ENCODE results near the gene BST2.

DNA sequence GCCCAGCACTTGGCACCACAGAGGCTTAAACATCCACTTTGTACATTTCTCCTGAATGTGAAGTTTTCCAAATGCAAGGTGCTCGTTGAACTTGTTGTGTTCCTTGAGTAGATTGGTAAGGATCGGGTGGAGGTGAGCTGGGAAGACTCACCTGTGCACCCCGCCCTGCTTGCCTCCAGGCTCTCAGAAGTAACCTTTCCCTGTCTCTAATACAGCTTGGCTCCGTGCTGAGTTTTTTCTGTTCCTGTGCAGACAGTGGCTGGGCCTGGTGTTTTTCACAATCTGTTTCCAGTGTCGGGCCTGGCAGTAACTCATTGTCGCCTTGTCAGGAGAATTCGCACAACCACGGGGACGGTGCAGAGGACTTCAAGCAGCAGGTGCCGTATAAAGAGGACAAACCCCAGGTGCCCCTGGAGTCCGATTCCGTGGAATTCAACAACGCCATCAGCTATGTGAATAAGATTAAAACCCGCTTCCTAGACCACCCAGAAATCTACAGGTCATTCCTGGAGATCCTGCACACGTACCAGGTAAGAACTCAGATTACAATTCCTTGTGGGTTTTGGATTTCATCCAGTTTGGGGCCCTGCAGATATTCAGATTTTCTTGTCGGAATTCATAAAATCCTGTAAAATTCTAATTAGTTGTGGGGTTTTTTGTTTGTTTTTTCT lies 12.4 kb downstream of the SIN3B start:
- PRO-cap, 7 experiments = no peak in any of the 7 experiments
- RAMPAGE, long total RNA, 2 experiments = no peak in any of the 2 experiments

DNA sequence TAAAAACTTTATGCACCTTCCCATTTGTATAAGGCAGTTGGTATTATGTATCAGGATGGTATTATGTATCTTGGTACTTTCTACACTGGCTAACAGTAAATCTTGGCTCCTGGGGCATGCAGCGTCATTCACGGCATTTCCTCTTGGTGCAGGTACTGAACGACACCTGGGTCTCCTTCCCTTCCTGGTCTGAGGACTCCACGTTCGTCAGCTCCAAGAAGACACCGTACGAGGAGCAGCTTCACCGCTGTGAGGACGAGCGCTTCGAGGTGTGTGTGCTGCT lies 25.3 kb upstream of the F2RL3 start:
- PRO-cap, 7 experiments = no peak in any of the 7 experiments
- RAMPAGE, long total RNA, 2 experiments = no peak in any of the 2 experiments

GRCh38 chr19:17085847-17086493 lies 10.4 kb downstream of the MYO9B start:
- PRO-cap, 7 experiments = no peak in any of the 7 experiments
- RAMPAGE, long total RNA, 2 experiments = no peak in any of the 2 experiments

GRCh38 chr19:17089277-17089613 lies 13.7 kb downstream of the MYO9B start:
- PRO-cap, 7 experiments = no peak in any of the 7 experiments
- RAMPAGE, long total RNA, 2 experiments = no peak in any of the 2 experiments

- PRO-cap, 7 experiments = no peak in any of the 7 experiments
- RAMPAGE, long total RNA, 2 experiments = no peak in any of the 2 experiments
Measured at GRCh38 chr19:17125289-17125465, 49.6 kb downstream of the MYO9B start.

DNA sequence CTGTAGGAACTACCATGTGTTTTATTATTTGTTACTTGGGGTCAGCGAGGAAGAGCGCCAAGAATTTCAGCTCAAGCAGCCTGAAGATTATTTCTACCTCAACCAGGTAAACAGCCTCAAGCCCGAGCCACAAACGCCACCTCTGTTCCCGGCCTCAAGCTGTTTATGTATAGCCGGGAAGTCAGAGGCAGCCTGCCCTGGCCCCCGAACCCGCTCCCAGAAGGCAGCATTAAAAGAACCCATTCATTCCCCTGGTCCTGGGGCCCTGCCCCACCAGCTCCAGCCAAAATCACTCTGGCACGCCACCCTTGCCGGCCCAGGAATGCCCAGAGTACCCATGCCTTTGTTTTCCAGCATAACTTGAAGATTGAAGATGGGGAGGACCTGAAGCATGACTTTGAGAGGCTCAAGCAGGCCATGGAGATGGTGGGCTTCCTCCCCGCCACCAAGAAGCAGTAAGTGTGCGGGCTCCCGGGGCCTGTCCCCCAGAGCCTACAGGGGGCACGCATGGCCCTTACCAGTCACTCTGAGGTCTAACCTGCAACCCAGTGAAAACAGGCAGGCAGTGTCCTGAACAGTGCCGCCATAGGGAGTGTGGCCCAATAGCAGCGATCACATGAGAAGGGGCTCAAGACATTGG lies 61.1 kb upstream of the USE1 start:
- PRO-cap, 7 experiments = no peak in any of the 7 experiments
- RAMPAGE, long total RNA, 2 experiments = no peak in any of the 2 experiments

GRCh38 chr19:17177943-17178494 lies 37.1 kb upstream of the USE1 start:
- PRO-cap, 7 experiments = no peak in any of the 7 experiments
- RAMPAGE, long total RNA, 2 experiments = no peak in any of the 2 experiments

- PRO-cap, 7 experiments = no peak in any of the 7 experiments
- RAMPAGE, long total RNA, 2 experiments = start-site peak on the plus strand in 1 of 2 experiments, at chr19:17197982-17198002 at its widest, 6 reads per replicate
Measured at GRCh38 chr19:17197616-17198306, 17.4 kb upstream of the USE1 start.

DNA sequence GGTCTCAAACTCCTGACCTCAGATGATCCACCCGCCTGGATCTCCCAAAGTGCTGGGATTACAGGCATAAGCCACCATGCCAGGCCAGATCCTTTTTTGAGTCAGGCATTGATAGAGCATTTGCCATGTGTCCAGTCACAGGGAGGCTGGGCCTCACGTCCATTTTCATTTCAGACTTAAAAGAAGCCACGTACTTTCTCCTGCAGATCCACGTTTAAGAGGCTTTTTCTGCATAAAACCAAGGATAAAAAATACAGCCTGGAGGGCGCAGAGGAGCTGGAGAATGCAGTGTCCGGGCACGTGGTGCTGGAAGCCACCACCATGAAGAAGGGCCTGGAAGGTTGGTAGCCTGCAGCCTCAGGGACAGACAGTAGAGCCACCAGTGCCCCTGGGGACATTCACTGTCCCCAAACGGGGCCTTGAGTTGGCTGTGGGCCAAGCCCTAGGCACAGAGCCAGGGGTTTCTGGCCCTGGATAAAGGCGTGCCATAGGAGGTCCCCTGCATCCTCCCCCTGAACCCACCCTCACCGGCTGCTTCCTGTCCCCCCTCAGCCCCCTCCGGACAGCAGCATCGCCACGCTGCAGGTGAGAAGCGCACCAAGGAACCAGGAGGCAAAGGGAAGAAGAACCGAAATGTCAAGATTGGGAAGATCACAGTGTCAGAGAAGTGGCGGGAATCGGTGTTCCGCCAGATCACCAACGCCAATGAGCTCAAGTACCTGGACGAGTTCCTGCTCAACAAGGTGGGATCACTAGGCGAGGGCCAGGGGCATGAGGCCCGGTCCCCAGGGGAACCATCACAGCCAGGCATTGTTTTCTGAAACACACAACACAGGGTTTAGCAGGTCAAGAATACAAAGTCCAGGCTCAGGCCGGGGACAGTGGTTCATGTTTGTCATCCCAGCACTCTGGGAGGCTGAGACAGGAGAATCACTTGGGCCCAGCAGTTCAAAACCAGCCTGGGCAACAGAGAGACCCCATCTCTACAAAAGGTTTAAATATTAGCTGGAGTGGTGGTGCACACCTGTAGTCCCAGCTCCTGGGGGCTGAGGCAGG lies 14.7 kb upstream of the USE1 start:
- PRO-cap, 7 experiments = no peak in any of the 7 experiments
- RAMPAGE, long total RNA, 2 experiments = no peak in any of the 2 experiments

DNA sequence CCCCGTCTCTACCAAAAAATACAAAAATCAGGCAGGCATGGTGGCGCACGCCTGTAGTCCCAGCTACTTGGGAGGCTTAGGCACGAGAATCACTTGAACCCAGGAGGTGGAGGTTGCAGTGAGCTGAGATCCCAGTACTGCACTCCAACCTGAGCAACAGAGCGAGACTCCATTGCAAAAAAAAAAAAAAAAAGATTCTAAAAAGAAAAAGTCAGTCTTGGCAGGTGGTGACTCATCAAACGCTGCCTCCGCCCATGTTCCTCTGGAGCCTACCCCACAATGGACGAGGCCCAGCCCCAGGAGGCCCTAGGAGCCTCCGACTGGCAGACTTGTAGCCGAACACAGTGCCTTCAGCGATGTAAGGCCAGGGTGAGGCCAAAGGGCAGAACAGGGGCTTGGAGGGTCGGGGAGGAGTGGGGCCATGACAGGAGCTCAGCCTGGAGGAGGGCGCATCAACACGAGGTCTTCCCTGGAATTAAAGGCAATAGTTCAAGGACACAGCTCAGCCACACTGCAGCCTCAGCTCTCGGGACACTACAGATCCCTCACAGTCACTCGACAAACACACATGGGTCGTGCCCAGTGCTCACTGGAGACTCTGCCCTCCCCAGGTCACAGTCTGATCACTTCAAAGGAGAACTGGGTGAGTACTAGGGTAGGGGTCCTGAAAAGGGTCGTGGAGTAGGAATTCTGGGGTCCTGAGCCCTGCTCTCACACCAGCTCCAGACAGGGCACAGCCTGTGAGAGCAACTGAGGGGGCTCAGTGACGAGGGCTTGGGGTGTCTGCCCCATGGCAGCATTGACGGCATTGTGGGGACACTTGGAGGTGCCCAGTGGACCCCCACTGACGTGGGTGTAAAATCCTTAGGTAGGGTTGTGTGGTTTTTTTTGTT lies 5.2 kb downstream of the USE1 start:
- PRO-cap, 7 experiments = no peak in any of the 7 experiments
- RAMPAGE, long total RNA, 2 experiments = no peak in any of the 2 experiments

DNA sequence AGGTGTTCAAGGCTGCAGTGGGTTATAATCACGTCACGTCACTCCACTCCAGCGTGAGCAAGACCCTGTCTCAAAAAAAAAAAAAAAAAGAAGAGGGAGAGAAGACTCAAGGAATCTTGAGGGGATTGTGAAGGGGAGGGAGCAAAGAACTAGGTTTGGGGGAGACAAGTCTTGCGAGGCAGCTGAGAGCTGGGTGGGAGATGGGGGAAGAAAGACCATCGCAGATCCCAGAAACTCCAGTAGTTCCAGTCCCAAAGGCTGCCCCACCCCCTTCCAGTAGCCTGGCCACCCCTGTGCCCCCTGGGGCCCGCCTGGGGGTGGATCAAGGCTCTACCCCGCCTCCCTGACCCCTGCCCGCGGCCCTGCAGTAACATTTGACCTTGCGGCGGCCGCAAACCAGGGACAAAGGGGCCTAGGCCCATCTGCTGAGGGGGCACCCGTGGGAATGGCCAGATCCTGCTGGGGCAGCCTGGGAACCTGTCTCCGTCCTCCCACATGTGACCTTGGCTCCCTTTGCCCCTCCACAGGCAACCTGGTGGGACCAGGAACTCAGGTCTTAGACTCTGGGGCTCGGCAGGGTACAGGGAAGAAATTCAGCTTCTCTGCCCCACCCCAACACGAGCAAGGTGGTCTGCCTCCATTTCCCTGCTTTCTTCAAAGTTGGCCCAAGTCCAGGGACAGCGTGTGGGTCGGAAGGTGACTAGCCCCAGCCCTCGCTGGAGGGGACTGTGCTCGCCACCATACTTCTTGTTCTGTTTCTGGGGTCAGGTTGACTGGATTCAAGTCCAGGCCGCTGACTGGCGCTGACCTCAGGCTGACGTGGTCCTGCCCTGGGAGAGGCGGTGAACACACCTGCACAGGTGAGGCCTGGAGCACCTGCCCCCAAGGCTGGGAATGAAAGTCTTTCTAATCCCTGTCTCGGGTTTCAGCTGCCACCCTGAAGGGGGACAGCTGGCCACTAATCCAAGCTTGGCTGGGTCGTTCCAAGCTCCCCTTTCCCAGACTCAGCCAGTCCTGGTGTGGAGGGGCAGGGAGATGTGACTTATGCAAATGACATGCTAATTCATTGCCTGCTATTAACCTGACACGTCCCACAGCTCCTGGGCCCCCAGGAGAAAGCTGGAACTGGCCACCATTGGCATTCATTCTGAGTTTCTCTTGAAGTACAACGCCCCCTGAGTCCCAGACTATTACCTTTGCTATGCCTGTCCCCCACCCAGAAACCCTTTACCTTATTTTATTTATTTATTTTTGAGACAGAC lies 2.4 kb upstream of the NR2F6 start:
- PRO-cap, 7 experiments = no peak in any of the 7 experiments
- RAMPAGE, long total RNA, 2 experiments = no peak in any of the 2 experiments

DNA sequence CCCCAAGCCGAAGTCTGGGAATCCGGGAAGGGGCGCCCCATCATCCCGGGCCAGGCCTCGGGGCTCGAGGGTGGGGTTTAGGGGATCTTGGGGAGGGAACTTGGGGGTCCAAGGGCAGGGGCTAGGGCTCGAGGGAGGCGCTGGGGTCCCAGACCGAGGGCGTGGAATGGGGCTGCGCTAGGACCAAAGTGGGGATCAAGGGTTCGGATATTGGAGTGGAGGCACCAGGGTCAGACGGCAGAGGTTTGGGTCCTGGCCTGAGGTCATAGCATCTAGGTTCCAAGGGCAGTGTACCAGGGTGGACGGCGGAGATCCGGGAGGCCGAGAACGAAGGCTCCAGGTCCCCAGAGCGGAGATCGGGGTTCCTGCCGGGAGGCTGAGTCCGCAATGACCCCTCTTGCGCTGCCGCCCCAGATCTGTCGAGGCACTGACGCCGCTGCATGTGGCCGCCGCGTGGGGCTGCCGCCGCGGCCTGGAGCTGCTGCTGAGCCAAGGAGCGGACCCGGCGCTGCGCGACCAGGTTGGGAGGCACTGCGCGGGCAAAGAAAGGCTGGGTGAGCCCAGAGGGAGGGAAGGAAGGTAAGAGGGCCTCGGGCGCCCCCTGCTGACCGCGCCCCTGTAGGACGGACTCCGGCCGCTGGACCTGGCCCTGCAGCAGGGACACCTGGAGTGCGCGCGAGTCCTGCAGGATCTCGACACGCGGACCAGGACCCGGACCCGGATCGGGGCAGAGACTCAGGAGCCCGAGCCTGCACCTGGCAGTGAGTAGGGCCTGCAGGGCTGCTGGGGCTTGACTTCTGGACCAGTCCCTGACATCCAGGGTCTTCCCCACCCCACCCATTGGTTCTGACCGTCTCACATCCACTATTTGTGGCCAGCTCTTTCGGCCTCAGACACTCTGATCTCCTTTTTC lies 797 bp downstream of the ANKLE1 start:
- PRO-cap, 7 experiments = no peak in any of the 7 experiments
- RAMPAGE, long total RNA, 2 experiments = no peak in any of the 2 experiments

GRCh38 chr19:17310051-17310936 lies 931 bp downstream of the DDA1 start:
- PRO-cap, 7 experiments = no peak in any of the 7 experiments
- RAMPAGE, long total RNA, 2 experiments = no peak in any of the 2 experiments

GRCh38 chr19:17391529-17392355 lies 2.3 kb downstream of the CCDC194 start:
- PRO-cap, 7 experiments = no peak in any of the 7 experiments
- RAMPAGE, long total RNA, 2 experiments = no peak in any of the 2 experiments

DNA sequence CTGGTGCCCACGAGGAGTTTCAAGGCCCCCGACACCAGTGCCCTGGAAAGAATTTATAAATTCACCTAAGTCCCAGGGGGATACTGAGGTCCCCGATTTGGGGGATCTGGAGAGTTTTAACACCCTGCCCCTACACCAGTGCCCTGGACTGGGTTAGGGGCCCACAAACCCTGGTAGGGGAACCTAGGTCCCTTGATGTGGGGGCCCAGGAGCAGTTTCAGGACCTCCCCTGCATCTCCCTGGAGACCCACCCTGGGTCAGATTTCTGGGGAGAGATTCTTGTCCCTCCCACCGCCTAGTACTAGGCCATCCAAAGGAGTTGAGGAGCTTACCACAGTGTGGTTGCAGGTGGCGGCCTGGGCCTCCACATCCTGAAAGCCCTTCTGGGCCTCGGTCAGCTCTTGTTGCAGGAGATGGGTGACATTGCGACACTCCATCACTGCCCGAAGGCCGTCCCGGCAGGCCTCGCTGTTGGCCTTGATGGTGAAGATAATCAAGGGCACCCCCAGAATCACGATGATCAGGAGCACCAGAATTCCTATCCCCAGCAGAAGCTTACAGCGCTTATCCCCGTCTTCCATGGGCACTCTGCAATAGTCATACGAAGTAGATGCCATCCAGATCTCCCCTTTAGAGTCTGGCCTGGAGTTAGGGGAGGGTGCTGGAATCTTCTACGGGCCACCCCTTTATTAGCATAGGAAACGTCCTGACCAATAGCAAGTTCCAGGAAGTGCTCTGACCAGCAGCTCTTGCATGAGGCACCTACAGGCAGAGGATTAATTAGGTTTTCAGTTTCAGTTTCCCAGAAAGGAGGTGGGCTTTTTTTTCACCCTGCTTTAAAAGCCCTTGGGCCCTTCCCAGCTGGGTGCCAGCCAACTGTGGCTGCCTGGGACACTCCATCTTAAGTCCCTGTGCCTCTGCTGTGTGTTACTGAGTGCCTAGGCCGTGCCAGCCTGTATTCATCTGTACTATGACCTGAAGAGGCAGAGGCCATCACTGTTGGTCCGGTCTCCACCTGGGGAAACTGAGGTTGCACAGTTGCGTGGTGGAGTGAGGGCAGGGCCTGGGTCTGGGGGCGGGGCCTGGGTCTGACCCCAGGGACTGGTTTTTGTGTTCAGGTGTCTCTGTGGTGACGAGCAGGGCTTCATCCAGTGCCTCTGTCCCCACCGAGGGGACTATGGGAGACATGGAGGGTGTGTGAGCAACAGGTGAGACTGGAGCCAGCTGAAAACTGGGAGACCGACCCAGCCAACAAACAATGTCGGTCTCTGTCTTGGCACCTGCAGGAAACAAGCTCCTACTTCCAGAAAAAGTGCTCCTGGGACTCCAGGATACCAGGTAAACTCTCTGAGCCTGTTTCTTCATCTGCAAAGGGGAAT lies at the start of gene BST2:
TSS of gene BST2 (minus strand) at position 672 of the 1,379 bp plus-strand sequence.
- PRO-cap, 7 experiments = peak in 7 of 7 experiments; most common plus-strand start position 783 of the sequence (in 3); most common minus-strand start position 660 of the sequence (in 3)
- RAMPAGE, long total RNA, 2 experiments = start-site peak on the plus strand in 2 of 2 experiments, centred at positions 762 to 1,126 of the sequence, 12 to 45 reads per replicate; start-site peak on the minus strand in 2 of 2 experiments, centred at positions 595 to 622 of the sequence, 16,328 to 16,897 reads per replicate

- PRO-cap, 7 experiments = no peak in any of the 7 experiments
- RAMPAGE, long total RNA, 2 experiments = no peak in any of the 2 experiments
Measured at GRCh38 chr19:17522799-17523744, 4.0 kb upstream of the NIBAN3 start.

DNA sequence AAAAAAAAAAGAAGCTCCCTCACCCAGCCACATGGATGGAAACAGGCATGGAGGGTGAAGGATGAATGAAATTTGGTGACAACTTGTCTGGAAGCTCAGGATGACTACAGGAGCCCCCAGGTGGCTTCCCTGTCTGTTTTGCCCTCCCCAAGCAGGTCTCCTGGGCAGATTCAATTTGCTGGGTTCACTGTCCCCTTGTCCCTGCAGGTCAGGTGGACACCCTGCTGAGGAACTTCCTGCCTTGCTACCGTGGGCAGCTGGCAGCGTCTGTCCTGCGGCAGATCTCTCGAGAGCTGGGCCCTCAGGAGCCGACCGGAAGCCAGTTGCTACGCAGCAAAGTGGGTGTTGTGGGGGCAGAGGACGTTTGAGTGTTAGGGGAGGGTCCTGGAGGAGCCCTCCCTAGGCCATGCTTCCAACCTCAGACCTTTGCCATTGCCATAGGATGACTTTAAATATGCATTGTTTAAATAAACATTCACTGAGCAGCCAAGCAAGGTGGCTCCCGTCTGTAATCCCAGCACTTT lies 3.5 kb downstream of the NIBAN3 start:
- PRO-cap, 7 experiments = no peak in any of the 7 experiments
- RAMPAGE, long total RNA, 2 experiments = no peak in any of the 2 experiments

- PRO-cap, 7 experiments = no peak in any of the 7 experiments
- RAMPAGE, long total RNA, 2 experiments = no peak in any of the 2 experiments
Measured at GRCh38 chr19:17721851-17722117, 2.5 kb downstream of the MAP1S start.

DNA sequence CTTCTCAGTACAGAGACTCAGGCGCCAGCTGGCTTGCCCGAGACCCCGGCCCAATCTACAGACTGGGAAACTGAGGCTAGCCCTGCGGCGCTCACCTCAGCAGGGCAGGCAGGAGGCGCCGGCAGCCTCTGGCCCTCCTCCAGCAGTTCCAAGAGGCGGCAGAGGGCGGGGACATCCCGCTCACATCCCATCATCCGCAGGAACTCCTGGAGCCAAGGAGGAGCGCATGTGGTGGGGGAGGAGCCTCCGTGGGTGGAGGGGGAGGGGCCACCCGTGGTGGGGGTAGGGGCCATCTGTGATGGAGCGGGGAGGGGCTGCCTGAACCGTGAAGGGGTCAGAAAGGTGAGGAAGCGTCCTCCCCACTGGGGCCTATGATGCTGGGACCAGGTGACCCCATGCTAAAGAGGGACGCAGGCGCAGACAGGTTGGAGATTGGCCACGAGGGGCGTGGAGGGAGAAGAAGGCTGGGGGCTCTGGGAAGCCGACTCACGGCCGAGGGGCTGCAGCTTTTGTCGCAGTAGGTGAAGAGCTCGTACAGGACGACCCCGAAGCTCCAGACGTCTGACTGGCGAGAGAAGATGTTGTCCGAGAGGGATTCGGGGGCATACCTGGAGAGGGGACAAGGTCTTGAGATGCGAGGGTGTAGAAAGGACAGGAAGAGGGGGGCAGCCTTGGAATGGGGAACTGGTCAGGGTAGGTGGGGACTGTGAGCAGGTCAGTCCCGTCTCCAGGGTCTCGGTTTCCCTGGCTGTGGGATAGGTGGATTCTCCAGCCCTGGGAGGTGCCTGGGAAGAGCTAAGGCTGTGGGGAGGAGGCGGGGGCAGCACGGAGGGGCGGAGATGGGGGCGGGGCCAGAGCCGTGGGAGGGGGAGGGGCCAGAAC lies 8.9 kb upstream of the INSL3 start:
- PRO-cap, 7 experiments = peak in 7 of 7 experiments; most common plus-strand start position 457 of the sequence (in 2); most common minus-strand start position 206 of the sequence (in 4)
- RAMPAGE, long total RNA, 2 experiments = start-site peak on the minus strand in 2 of 2 experiments, centred at positions 612 to 712 of the sequence, 16 to 23 reads per replicate

DNA sequence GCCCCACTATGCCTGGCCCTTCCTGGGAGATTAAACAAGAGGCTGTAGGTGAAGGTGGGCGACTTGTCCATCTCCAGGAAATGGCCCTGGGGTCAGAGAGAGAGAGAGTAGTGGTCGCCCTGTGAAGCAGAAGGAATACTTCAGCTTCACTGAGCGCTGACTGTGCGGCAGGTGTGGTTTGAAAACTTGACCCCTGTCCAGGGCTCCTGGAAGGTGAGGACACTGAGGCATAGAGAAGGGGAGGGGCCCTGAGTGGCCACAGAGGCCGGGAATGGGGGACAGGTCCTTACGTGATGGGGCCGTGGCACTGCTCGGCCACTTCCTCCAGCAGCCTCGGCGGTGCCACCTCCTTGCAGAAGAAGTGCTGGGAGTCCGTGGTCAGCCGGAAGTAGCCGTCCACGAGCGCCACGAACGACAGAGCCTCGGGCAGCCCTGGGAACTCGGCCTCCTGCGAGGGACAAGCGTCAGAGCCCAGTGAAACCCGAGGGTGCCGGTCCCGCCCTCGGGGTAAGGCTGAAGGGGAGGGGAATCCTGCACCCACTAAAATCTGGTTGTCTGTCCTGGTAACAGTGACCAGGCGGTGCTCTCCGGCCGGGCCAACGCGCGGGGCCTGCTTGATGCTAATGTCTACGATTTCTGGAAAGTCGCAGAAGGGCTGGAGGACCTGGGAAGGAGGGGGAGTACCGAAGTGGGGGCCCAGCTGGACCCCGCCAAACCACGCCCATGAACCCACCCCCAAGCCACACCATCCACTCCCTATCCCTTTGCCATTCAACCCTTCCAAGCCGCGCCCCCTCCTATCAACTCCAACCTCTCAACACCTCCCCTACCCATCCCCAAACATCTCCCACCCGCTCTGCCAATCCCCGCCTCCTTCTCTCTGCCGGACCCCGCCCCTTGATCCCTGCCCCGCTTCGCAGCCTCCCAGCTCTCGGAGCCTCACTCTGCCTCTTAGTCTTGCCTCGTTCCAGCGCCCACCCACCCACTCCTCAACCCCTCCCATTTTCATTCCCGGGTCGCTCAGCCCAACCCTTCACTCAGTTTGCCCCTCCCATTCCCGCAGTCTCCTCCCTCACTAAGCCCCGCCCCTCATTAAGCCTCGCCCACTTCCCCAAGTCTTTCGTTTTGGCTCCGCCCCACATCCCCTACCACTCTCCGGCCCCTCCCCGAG lies 6.3 kb downstream of the JAK3 start:
- PRO-cap, 7 experiments = peak in 7 of 7 experiments; most common plus-strand start position 408 of the sequence (in 5); most common minus-strand start position 953 of the sequence (in 5)
- RAMPAGE, long total RNA, 2 experiments = start-site peak on the minus strand in 2 of 2 experiments, centred at positions 436 to 650 of the sequence, 11 to 32 reads per replicate